Heart left ventricle (tissue), 7 donors: ENCODE measurements around a stretch of chr4.

- PRO-cap, 6 experiments = peak in 4 of 6 experiments; most common plus-strand start chr4:173494629 (in 1); most common minus-strand start chr4:173494511 (in 3)
- RAMPAGE, long total RNA, 2 experiments = no peak in any of the 2 experiments
- RRBS = no CpG with 5 or more reads among the region's 34 CpGs
Measured at GRCh38 chr4:173494184-173494913, 35.7 kb downstream of the HAND2 start.

GRCh38 chr4:173506352-173507209 lies 23.4 kb downstream of the HAND2 start:
- PRO-cap, 6 experiments = peak in 6 of 6 experiments; most common plus-strand start chr4:173506816 (in 5); most common minus-strand start chr4:173506959 (in 4)
- RAMPAGE, long total RNA, 2 experiments = no peak in any of the 2 experiments
- RRBS = 12% methylated on average over 23 of the region's 39 CpGs

- PRO-cap, 6 experiments = peak in 6 of 6 experiments; most common plus-strand start chr4:173508509 (in 2); most common minus-strand start chr4:173507997 (in 4)
- RAMPAGE, long total RNA, 2 experiments = start-site peak on the plus strand in 2 of 2 experiments, at chr4:173508083-173508524 at its widest, 22 to 84 reads per replicate
- RRBS = 11% methylated on average over 12 of the region's 45 CpGs
Measured at GRCh38 chr4:173507788-173508887, 21.9 kb downstream of the HAND2 start.

DNA sequence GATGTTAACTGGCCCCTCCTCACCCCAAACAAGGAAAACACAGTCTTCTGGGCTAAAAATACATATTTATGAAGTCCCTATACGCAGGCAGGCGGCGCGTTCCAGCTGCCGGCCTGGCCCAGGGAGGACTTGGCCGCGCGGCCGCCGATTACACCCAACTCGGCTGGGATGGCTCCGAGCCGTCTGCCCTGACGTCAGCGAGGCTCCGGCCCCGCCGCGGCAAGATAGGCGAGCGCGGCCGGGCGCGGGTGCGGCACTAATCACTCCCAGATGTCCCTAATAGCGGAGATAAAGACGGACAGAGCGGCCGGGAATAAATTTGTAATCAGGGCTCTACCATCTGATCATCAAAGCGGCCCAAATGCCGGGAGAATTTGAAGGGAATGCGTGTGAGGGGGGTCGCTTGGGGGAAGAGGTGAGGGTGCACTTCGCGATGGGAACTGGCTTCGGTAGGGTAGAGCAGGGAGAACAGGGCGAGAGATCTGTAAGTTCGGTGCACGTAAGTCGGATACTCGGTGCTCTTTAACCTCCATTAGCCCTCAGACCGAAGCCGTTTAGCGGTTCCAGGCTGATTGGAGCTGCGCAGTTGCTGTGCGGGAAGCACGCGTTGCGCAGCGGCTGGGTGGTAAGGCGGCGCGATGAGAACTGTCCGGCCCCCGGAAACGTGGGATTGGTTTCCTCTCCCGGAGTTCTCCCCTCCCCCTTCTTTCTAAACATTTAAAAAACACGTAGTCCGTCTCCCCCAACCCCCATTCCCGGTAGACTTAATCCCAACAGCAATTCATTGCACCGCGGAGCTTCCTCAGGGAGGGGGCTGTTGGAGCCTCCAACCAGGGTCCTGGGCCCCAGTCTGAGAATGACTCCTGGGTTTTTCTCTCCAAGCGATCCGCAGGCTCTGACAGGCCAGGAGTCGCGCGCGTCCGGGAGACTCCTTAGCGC lies 7.6 kb downstream of the HAND2 start:
- PRO-cap, 6 experiments = peak in 6 of 6 experiments; most common plus-strand start position 752 of the sequence (in 5); most common minus-strand start position 647 of the sequence (in 6)
- RAMPAGE, long total RNA, 2 experiments = no peak in any of the 2 experiments
- RRBS = 2% methylated on average over 21 of the region's 71 CpGs

DNA sequence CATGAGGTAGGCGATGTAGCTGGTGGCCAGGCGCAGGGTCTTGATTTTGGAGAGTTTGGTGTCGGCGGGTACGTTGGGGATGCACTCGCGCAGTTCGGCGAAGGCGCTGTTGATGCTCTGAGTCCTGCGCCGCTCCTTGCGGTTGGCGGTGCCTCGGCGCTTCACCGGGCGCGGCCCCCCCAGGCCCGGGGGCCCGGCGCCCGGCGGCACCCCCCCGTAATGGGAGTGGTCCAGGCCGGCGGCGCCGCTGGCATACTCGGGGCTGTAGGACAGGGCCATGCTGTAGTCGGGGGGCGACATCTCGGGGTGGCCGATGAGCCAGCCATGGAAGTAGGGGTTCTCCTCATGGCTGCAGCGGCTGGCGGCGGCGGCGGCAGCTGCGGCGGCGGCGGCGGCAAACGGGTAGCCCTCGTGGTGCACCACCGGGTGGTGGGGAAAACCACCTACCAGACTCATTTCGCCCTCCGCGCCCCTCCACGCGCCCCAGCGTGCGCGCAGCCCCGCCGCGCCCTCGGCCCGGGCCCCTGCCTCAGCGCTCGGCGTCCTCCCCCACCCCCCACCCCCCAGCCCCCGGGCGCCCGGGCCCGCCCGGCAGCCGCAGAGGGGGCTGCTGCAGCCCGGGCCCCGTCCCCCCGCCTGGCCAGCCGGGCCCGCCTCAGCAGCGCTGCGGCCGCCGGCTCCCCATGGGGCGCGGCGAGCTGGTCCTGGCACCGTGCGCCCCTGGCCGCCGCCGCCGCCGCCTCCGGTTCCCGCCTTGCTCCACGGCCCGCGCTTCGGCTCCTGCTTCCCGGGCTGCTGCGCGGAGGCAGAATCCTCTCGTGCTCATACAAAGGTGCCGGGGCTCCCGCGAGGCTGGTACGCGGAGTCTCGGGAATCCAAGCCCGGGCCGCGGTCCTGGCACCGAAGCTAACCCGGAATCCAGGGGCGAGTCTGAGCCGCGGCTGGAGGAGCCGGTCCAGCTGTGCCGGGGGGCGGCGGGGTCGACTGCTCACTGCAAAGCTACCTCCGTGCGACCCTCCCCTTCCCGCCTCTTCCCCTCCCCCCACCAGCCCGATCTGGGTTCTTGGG lies 861 bp downstream of the HAND2 start:
- PRO-cap, 6 experiments = peak in 6 of 6 experiments; most common plus-strand start position 283 of the sequence (in 5); most common minus-strand start position 138 of the sequence (in 4)
- RAMPAGE, long total RNA, 2 experiments = start-site peak on the minus strand in 2 of 2 experiments, centred at positions 131 to 136 of the sequence, 383 to 402 reads per replicate
- RRBS = 1% methylated on average over 54 of the region's 121 CpGs

GRCh38 chr4:173608440-173609376 lies 78.7 kb upstream of the HAND2 start:
- PRO-cap, 6 experiments = peak in 1 of 6 experiments; most common minus-strand start chr4:173608609 (in 1)
- RAMPAGE, long total RNA, 2 experiments = no peak in any of the 2 experiments
- RRBS = no CpG with 5 or more reads among the region's 28 CpGs

GRCh38 chr4:174213713-174214508 lies 69.6 kb downstream of the FBXO8 start:
- PRO-cap, 6 experiments = peak in 5 of 6 experiments; most common plus-strand start chr4:174214300 (in 3); most common minus-strand start chr4:174214289 (in 1)
- RAMPAGE, long total RNA, 2 experiments = no peak in any of the 2 experiments
- RRBS = 2% methylated on average over 9 of the region's 44 CpGs

- PRO-cap, 6 experiments = no peak in any of the 6 experiments
- RAMPAGE, long total RNA, 2 experiments = no peak in any of the 2 experiments
- RRBS = no CpG with 5 or more reads among the region's 2 CpGs
Measured at GRCh38 chr4:174532375-174532816, 10.1 kb upstream of the HPGD start.

GRCh38 chr4:175412137-175412666 lies 399.9 kb downstream of the GPM6A start:
- PRO-cap, 6 experiments = no peak in any of the 6 experiments
- RAMPAGE, long total RNA, 2 experiments = no peak in any of the 2 experiments
- RRBS = no CpG with 5 or more reads among the region's 5 CpGs

DNA sequence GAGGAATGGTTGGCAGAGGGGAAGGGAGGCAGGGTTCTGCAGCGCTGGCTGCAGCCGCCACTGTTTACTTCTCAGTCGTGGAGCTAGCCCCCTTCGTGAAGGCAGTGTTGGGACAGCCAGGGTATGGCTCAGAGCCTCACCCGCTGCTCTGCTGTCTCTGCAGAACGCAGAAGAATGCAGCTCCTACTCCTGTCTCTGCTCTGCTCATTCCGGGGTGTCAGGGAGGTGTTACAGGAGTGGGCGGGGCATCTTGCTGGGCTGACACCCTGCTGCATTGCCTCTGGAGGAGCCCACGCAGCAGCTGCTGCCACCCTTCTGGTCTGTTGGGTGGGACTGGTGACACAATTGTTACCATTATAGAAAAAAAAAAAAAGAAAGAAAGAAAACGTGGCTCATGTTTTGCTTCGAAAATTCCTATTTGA lies 140.4 kb downstream of the GPM6A start:
- PRO-cap, 6 experiments = no peak in any of the 6 experiments
- RAMPAGE, long total RNA, 2 experiments = no peak in any of the 2 experiments
- RRBS = no CpG with 5 or more reads among the region's 11 CpGs

DNA sequence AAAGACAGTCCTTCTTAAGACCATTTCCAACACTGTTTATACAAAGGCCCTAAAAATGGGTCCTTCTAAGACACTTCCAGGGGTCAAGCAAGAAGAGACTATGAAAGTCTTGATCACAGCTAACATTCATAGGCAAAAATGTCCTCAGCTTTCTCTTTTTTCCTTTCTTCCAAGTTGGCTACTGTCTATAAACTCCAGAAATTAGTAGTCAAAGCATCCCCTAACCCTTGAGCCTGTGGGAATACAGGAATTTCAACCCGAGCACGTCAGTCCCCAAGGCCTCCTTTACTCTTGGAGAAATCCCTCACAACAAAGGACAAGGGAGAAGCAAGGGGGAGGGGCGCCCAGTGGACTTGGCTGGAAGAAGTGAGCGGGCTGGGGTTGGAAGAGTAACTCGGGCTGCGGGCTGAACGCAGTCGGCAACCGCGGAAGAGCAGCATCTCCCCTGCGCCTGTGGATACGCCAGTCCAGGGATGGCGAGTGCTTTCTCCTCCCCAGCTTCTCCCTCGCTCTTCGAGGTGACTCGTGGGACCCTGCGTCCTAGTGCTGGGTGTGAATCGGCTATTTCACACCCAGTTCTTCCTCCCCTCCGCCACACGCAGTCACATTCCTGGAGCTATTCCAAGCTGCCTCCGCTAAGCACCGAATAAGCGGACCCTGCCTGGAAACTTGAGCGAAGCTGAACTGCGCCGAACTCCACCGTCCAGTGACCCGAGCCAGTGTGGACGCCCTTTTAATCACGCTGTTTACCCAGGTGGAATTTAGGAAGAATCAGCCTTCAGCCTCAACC lies 64.5 kb upstream of the WDR17 start:
- PRO-cap, 6 experiments = no peak in any of the 6 experiments
- RAMPAGE, long total RNA, 2 experiments = no peak in any of the 2 experiments
- RRBS = no CpG with 5 or more reads among the region's 30 CpGs

- PRO-cap, 6 experiments = peak in 1 of 6 experiments; most common plus-strand start chr4:176333373 (in 1)
- RAMPAGE, long total RNA, 2 experiments = no peak in any of the 2 experiments
- RRBS = no CpG with 5 or more reads among the region's 7 CpGs
Measured at GRCh38 chr4:176333170-176333728, 13.5 kb downstream of the SPCS3 start.

DNA sequence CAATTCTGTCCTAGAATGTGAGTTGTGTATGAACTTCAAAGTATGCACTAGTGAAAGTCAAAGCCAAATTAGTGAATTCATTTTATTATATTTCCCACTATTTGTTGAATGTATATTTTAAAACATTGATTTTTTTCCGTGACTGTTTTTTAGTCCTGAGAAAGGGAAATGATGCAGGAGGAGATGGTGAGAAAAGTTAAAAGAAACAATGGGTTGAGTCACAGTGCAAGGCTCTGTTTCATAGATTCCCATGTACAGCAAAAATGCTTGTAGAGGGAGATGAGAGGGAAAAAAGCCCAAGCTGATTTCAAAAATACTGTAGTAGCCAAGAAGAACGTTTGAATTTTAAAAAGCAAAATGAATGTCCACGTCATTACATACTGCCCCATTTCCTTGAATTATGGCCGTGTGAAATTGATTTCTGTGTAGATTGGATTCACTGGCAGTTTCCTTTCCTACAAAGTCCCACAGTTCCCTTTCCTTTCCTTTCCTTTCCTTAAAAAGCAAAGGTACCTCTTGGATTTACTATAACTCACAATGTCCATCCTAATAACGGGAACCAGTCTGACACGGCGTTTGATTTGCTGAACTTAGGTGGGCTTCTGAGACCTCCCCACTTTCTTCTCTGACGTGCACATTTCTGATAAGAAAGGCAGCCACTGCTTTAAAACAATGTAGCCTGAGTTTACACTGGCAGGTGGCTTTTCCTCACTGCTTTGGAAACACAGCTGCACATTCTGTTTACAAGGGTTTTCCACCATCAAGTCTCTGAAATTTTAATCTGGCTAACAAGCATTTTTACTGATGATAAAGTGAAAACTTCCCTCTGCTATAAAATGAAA lies 63.7 kb downstream of the SPCS3 start:
- PRO-cap, 6 experiments = no peak in any of the 6 experiments
- RAMPAGE, long total RNA, 2 experiments = no peak in any of the 2 experiments
- RRBS = no CpG with 5 or more reads among the region's 8 CpGs

DNA sequence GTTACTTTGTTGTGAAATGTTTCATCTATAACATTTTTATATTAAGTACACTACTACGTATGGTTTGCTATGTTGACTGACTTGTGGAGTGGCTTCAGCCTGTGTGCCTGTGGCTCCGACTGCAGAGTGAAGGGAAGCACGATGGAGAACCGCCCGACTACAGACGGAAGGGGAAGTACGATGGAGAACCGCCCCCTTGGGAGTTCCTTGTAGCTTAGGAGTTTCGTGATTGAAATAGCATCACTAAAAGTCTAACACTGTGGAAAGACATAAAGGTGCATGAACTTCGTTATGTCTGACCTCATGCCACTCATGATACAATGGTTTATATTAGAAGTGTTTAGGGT lies 595.6 kb upstream of the AGA start:
- PRO-cap, 6 experiments = no peak in any of the 6 experiments
- RAMPAGE, long total RNA, 2 experiments = no peak in any of the 2 experiments
- RRBS = no CpG with 5 or more reads among the region's 10 CpGs

DNA sequence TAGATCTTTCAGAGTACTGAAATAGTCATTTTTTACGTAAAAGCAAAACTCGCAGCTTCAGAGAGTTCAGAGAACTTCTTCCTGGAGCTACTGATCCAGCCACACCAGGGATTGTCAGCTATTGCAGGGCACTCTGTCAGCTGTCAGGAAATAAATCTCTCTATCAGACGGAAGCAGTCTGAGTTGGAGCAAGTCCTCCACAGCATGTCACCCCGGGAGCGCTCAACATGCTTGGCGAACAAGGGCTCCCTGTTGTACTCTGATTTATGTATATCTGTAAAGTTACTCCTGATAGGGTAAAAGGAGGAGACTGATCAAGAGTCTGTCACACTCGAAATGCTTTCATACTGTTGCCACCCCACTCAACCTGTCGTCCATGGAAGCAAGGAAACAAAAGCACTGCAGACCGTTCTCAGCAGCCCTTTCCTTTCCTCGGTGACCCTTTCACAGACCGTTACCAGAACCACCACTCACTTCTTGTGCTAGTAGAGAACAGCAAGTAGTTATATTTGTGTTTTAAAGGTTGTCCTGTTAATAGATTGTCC lies 2109.1 kb upstream of the TENM3 start:
- PRO-cap, 6 experiments = peak in 1 of 6 experiments; most common plus-strand start position 181 of the sequence (in 1)
- RAMPAGE, long total RNA, 2 experiments = no peak in any of the 2 experiments
- RRBS = no CpG with 5 or more reads among the region's 11 CpGs

DNA sequence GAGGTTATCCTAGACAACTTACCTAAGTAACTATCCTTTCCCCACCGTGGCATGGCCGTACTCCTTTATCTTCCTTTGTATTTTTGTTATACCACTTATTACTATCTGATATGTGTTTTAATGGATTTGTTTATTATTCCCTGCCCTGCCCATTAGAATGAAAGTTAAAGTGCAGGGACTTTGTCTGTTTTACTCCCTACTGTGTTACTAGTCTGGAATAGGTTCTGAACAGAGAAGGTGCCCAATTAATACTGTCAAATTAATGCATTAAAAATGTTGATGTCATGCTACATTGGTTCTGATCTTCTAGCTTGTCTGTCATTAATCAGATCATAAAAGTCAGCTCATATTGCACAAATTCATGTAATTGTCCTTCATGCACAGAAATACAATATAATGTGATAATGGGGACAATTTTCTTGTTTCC lies 1839.8 kb upstream of the TENM3 start:
- PRO-cap, 6 experiments = no peak in any of the 6 experiments
- RAMPAGE, long total RNA, 2 experiments = no peak in any of the 2 experiments
- RRBS = no CpG with 5 or more reads among the region's 2 CpGs

DNA sequence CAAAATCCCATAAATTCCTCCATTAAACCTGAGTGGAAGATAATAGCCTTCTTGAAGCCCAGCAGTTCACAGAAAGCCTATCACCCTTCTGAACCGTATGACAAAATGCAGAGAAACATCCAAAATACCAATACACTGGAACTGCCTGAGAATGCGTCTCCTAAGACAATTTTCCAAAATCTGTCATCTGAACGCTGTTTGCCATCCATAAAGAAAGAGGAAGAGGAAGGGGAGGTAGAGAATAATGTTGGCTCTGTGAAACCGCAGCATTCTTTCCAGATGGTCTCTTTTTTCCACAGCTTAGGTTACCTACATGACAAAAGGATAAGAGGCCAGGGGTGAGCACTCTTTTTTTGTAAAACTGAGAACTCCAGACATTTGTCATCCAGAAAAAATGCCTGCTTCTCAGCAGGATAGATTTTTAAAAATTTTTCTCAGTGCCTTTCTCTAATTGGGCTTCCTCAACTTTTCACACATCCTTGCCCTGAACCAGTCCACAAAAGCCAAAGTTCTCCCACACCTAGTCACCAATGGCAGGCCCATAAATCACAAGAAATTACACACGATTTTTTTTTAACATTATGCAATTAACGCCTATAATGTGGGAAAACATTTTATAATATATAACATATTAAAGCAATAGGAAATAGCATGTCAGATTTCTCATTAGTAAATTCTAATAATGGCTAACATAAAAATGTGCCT lies 158.2 kb upstream of the TENM3 start:
- PRO-cap, 6 experiments = no peak in any of the 6 experiments
- RAMPAGE, long total RNA, 2 experiments = no peak in any of the 2 experiments
- RRBS = no CpG with 5 or more reads among the region's 6 CpGs

- PRO-cap, 6 experiments = no peak in any of the 6 experiments
- RAMPAGE, long total RNA, 2 experiments = no peak in any of the 2 experiments
- RRBS = no CpG with 5 or more reads among the region's 17 CpGs
Measured at GRCh38 chr4:182240134-182241108, 2.8 kb upstream of the TENM3 start.

DNA sequence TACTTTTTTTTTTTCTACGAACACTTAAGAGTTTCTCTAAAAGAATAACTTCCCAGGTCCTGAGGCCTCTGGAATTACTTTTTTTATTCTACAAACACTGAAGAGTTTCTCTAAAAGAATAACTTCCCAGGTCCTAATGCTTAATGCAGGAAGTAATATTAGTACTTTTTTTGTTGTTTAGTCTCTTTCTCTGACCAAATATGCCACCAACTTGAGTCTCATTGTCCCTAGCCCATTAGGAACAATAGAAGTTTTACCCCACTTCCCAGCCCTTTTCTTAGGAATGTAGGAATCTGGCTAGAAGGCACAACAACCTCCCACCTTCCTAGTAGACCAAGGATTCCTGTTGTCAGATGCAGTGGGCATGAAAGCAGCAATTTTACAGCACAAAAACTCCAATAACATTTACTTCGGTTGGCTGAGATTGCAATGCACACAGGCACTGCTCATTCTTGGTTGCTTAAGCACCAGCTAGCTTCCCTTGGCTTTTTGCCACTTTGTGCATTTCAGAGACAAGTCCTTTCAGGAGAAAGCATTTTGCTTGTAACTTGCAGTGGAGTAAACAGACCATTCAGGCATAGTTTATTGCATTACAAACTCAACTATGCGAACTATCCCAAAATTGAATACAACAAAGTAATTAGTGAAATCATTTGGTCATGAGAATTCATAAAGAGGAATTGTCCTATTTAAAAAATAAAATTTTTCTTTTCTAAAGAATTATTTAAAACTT lies 312.8 kb downstream of the TENM3 start:
- PRO-cap, 6 experiments = no peak in any of the 6 experiments
- RAMPAGE, long total RNA, 2 experiments = no peak in any of the 2 experiments
- RRBS = no CpG with 5 or more reads among the region's 3 CpGs

GRCh38 chr4:183503024-183503552 lies 1.8 kb upstream of the ING2 start:
- PRO-cap, 6 experiments = no peak in any of the 6 experiments
- RAMPAGE, long total RNA, 2 experiments = no peak in any of the 2 experiments
- RRBS = no CpG with 5 or more reads among the region's 7 CpGs